Measurements from ENCODE around the genes PHF24, STOML2, SIT1, TPM2, NPR2 and HRCT1.

- RRBS, result 85% methylated on average over 5 of the region's 36 CpGs
Observed at GRCh38 chr9:34379278-34380153, 2.8 kb upstream of the MYORG start.

DNA sequence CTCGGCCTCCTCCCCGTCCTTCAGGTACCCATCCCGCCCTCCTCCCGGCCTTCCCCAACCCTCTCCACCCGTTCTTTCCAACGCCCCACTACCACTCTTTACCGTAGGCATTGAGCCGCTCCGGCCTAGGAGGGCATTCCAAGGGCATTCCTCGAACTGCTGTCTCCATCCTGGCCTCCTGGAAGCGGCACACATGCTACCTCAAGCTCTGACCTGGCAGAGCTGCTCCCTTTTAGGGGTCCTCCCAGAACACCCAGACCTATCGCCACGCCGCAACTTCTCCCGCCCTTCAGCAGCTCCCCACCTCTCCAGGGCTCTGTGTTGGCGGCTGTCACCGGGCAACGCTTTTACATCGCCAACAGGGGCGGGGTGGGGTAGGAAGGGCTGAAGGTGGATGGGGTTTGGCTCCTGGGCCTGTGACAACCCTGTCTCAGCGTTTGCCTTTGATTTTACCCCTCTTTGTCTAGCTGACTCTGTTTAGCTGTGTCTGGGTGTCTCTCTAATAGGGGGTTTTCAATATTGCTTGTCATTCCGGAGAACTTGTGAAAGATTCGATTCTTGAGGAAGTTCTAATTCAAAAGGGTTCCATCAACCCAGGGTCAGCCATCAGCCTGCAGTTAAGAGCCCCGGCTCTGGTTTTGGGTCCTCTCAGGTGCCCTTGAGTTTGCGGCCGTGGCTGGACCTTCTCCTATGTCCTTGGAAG is 4.7 kb upstream of the MYORG start:
- RRBS, result 80% methylated on average over 8 of the region's 26 CpGs

GRCh38 chr9:34481844-34482163 is 23.2 kb downstream of the DNAI1 start:
- RRBS, result no CpG with 5 or more reads among the region's 6 CpGs

GRCh38 chr9:34592966-34593385 is 3.5 kb upstream of the CNTFR start:
- RRBS, result 4% methylated on average over 12 of the region's 25 CpGs

DNA sequence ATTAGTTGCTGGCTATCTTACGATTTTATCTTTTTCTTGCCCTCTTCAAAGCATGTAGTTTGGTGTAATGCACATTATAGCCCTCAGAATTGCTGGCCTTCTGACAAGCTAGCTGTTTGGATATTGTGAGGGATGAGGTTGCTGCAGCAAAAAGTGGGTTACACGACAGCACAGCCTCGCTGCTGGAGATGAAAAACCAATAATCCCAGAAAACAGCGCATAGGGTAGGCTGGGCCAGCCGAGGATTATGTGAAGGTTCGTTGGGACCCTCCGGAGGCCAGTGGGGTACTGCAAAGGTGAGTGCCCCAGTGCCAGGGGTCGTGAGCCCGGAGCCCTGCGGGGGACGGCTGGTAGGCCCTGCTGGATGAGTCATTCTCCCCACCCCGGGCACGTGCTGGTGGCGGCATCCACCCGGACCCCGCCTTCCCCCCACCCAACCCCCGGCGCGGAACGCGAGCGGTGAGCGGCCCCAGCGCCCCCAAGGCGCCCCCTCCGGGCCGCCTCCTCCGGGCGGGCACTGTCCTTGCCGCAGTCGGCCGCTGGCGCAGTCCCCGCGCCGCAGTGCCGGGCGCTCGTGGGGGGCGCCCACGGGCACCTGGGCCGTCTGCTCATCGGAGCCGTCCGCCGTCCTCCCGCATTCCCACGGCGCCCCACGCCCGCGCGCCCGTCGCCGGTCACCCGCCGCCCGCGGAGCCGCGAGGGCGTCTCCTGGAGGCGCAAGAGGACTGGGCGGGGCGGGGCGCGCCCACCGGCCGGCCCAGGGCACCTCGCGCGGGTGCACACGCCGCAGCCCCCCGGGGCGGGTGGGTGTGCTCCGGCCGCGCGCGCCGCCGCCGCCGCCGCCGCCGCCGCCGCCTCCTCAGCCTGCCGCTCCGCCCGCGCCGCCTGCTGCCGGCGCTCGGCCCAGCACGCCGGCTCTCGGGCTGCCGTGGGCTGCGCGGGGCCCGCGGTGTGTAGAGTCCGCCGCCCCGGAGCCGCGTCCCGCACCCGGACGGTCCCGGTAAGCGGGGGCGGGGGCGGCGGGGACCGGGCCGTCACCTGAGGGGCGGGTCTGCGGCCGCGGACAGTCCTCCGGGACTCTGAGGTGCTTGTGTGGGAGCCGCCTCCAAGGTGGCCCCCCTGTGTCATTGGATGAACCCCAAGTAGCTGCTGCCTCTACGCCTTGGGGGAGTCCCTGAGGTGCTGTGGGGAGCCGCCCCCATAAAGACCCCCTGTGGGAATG is at the start of gene PHF24:
PHF24 (plus strand) TSS at position 884 of the 1,222 bp plus-strand sequence.
- RRBS, result 2% methylated on average over 80 of the region's 130 CpGs

GRCh38 chr9:35062520-35063329 is 9.7 kb downstream of the VCP start:
- RRBS, result no CpG with 5 or more reads among the region's 5 CpGs

DNA sequence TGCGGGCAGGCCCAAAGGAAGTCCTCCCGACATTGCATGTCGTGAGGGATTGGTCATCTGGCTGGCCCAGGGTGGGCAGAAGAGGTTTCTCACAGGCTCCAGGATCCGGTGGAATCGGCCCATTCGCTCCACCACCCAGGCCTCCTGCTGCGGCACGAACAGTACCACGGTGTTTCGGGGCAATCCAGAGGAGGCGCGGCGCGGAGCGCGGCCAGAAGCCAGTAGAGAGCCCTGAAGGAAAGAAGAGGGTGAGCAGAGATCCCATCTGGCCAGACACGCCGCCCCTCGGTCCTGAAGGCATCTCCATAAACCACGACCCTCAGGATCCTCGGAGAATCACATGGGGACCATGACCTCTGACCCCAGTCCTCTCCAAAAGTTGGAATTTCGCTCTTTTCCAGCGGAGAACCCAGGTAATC is 329 bp downstream of the STOML2 start:
- RRBS, result no CpG with 5 or more reads among the region's 23 CpGs

DNA sequence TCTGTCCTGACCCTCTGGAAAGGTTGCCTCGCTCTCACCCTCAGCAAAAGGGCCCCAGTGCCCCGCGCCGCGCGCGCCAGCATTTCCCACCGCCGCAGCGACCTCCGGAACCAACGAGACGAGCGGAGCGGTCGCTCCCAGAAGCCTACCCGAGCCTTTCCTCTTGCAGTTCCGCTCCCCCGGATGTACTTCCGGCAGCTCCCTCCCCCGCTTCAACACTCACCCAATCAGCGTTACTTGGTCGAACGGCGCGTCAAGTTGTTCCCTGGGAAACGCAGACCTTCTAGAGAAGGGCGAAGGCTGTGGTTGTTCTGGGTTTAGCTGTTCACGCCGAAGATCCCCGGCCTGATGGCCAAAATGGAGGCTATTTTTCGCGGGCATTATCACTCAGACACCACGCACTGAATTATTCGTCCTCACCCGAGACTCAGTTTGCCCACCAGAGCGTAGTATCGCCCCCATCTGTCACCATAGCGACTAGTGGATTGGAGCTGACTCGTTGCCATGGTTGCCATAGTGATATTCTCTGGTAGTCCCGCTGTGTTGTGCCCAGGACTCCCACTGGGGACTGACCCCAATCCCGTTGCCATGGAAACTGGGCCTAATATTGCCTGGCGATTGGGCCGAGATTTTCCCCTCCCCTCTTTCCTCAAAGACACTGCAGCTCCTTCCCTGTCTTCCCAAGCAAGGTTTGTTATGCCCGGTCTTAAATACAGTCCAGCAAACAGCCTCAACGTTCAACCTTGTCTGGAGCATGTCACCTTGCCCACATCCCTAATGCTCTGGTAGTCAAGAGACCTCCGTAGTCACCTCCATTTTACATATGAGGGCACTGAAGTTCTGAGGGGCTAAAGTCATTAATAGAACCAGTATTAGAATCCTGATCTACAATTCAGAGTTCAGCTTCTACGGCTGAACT is at the start of gene STOML2:
STOML2 (minus strand) TSS at position 120 of the 919 bp plus-strand sequence.
- RRBS, result 1% methylated on average over 9 of the region's 48 CpGs

- RRBS, result no CpG with 5 or more reads among the region's 28 CpGs
Observed at GRCh38 chr9:35116639-35117332, 1.1 kb upstream of the ATOSB start.

DNA sequence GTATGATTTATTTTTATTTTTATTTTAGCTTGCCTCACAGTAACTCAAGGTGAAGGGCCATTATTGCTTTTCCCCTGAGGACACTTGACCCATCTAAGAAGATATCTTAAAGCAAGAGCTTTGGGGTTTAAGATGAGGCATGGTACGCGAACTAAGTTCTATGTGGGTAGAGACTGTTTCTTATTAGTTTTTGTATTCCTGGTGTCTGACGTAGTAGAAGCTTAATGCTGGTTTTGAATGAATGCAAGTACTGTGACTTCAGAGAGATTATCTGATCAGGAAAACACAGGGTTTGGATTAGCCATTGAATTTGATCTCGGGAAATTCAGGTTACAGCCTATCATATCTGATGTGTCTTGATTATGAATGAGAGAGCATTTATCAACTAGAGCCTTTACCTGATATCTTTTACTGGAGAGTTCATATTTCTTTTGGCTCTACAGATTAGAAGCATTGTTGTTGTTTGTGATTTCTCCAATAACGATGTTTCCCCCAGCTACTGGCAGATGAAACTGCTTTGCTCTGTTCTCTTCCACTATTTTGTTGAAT is 1.1 kb downstream of the UNC13B start:
- RRBS, result no CpG with 5 or more reads among the region's 5 CpGs

DNA sequence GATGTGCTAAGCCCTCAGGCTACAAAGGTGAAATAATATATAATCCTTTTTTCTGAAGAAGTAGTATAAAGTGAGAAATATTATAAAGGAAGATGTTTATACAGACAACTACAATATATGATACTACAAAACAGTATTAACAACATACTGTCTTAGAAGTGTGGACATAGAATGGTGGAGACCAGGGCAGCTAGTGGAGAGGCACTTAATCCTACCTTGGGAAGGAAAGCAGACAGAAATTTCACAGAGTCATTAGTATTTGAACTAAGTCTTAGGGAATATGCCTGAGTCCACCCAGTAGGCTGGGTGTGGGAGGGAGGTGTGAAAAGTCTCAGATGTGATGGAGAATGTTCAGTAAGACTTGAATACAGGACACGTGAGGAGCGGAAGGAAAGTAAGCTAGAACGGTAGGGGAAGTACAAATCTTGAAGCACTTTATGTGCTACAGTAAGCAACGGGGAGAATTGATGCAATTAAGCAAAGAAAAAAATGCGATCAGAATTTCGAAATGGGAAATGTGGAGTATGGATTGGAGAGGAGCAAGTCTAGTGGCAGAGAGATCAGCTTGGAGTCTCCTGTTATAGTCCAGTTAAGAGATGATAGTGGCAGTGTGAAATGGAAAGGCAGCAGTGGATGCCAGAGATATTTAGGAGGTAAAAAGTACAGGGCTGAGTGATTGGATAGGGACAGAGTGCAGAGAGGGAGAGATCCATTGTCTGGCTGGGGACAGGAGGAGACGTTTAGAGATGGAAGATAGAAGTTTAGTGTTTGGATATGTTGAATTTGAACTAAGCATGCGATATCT is 128.1 kb upstream of the RUSC2 start:
- RRBS, result no CpG with 5 or more reads among the region's 8 CpGs

- RRBS, result no CpG with 5 or more reads among the region's 9 CpGs
Observed at GRCh38 chr9:35488439-35489091, 1.3 kb upstream of the RUSC2 start.

GRCh38 chr9:35650467-35651450 is at the start of gene SIT1:
Gene SIT1 (minus strand): TSS chr9:35650931.
- RRBS, result no CpG with 5 or more reads among the region's 20 CpGs

DNA sequence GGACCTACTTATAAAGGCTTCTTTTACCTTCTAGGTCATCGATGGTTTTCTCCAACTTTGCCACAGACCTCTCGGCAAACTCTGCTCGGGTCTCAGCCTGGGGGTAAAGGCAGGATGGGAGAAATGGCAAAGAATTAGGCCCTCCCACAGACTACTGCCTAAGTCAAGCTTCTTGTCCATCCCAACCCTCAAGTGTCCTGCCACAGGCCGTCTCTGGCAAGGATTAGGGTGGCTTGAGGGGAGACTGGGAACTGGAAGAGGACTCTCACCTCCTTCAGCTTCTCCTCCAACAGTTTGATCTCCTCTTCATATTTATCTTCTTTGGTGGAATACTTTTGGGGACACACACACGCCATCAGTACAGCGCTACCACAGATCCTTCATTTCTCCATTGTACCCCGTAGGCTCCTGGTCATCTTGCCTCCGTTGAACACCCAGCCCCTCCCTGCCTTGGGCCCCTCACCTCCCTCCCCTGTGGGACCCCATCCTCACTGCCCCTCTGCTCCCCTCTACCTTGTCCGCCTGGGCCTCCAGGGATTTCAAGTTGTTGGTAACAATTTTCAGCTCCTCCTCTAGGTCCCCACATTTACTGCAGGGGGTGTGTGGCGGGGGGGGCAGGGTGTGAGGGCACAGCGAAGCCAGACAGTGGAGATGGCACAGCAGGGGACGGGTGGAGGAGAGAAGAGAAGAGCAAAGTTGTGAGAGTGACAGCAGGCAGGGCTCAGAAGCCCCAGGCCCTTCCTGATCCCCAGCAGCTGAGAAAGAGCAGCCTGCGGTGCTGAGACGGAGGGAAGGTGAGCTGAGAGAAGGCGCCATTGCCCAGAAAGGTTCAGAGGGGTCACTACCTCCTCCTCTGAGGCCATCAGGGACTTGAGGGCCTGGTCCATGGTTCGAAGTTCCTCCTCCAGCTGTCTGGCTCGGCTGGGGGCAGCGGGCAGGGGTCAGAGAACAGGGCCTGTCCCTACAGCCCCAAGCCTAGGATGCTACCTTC is 5.2 kb downstream of the TPM2 start:
- RRBS, result no CpG with 5 or more reads among the region's 18 CpGs

- RRBS, result 27% methylated on average over 15 of the region's 45 CpGs
Observed at GRCh38 chr9:35689482-35690065, at the start of gene TPM2. Gene TPM2 (minus strand): TSS chr9:35689925.

DNA sequence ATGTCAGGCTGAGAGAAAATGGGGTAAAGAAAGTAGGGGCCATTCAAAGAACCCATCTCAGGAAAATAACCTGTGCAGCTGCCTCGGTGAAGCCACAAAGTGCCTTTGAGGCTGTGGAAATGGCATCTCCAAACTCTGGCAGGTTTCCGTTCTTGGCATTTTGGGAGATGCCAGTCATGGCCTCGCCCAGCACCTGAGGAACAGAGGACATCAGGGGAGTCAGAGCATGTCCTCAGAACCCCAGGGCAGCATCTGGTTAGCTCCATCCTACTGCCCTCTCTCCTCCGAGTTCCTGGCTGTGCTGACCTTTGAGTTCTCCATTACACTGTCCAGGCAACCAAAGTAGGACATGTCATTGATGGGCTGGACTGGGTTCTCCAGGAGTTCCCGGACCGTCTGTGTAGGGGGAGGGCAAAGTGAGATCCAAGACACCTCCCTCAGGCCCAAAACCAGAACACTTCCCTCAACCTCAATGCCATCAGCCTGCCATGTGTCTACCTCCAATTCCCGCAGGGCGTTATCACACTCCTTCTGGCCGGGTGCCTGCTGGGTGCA is 20.8 kb upstream of the TPM2 start:
- RRBS, result no CpG with 5 or more reads among the region's 9 CpGs

- RRBS, result no CpG with 5 or more reads among the region's 9 CpGs
Observed at GRCh38 chr9:35719163-35719540, 12.8 kb downstream of the TLN1 start.

- RRBS, result 92% methylated on average over 32 of the region's 72 CpGs
Observed at GRCh38 chr9:35791026-35791852, at the start of gene NPR2. Gene NPR2 (plus strand): TSS chr9:35791591.

GRCh38 chr9:35905716-35906337 is at the start of gene HRCT1:
Gene HRCT1 (plus strand): TSS chr9:35906202.
- RRBS, result no CpG with 5 or more reads among the region's 14 CpGs

GRCh38 chr9:35907552-35908462 is 1.5 kb upstream of the SPAAR start:
- RRBS, result no CpG with 5 or more reads among the region's 15 CpGs

Data from SK-N-MC (cell line).